Left lung (tissue), 1 donor: ENCODE measurements around the genes KIAA0930 and FAM118A.

DNA sequence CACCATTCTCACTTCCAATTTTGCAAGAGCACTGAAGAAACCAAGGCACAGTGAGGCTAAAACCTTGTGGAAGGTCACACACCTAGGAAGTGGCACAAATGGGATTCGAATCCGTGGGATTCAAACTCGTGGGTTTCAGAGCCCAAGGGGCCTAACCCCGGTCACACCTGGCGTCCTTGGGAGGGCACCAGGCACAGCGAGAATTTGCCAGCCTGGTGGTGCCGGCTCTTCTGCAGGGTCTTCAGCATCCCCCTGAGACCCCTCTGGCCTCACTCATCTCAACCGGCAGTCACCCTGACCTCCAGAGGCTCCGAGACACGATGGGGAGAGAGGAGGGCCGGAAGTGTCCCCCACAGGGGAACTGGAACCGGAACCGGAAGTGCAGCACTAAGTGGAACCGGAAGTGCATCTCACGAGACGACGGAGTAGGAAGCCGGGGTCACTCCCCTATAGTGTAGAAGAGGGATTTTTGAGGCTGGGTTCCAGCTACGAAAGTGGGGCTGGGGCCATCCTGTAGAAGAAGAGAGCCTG lies 22.4 kb downstream of the SCUBE1 start:
- PRO-cap: no peak

DNA sequence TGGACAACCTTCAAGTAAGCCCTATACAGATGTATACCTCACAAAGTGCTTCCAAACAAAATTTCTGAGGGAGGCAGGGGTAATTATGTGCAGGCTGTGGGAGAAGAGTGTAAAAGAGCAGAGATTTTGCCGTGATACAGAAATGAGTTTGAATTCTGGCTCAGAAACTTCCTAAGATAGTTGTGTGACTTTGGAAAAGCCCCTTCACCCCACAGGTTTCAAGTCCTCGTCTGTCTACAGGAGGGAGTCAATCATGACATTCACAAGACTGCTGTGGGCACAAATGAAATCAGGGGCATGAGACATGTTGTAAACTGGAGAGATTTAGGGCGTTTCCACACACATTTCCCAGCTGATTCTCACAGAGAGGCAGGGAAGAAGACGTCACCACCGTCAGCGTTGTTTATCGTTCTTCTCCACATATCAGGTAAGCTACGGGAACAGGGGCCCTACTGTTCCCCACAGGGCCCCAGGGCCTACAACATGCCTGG lies 554 bp downstream of the EFCAB6 start:
- PRO-cap: no peak

GRCh38 chr22:43934731-43935165 lies 11.1 kb downstream of the PNPLA3 start:
- PRO-cap: no peak

GRCh38 chr22:44011952-44012606 lies 12.0 kb upstream of the PARVB start:
- PRO-cap: no peak

GRCh38 chr22:44023535-44023830 lies 619 bp upstream of the PARVB start:
- PRO-cap: no peak

DNA sequence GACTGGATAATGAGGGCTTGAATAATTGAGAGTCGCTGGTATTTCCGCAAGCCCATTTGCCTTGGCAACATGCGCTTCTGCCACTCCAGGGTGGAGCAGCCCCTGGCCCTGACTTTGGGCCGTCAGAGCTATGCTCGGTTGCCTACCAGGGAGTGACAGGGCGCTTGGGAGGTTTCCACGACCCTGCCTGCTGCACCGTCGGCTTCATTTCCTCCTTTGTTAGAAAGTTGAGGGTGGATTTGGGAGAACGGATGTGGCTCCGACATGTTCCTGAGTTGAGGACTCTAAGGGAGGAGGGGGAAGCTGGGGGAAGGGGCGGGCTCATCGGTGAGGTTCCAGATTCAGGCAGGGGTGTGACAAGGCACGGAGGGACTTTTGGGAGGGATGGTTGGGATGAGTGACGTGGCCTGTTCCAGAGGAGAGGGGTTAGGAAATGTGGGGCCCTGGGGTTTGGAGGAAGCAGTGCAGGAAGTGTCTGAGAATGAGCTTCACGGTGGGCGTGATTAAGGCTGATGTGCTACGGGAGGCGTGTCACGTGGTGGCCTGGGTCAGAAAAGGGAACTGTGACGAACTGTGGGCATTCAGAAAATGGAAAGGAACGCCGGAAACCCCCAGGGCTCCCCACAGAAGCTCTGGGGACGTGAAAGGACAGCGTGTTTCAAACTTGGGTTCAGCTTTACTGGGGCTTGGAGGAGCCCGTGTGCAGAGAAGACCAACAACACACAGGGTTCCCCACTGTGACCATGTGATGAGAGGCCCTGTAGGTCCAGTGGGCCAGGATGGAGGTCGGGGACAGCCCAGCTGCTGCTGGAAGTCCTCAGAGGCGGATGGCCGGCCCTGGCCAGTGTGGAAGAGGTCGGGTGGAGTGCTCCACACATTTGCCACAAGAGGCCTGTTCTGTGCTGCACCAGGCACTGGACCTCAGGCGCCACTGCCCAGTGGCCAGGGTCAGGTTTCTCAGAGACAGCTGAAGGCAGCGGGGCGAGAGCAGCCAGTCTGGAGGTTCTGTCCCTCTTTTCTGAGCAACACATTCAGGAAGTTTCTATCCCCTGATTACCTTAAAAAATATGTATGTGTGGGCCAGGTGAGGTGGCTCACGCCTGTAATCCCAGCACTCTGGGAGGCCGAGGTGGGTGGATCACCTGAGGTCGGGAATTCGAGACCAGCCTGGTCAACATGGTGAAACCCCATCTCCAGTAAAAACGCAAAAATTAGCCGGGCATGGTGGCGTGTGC lies 2.9 kb downstream of the PARVB start:
- PRO-cap: bidirectional peak, plus-strand start at position 222 of the sequence, minus-strand start at position 213 of the sequence; bidirectional peak, plus-strand start at position 626 of the sequence, minus-strand start at position 483 of the sequence

- PRO-cap: no peak
Observed at GRCh38 chr22:44033699-44034052, 9.6 kb downstream of the PARVB start.

GRCh38 chr22:44068349-44068816 lies 44.3 kb downstream of the PARVB start:
- PRO-cap: no peak

DNA sequence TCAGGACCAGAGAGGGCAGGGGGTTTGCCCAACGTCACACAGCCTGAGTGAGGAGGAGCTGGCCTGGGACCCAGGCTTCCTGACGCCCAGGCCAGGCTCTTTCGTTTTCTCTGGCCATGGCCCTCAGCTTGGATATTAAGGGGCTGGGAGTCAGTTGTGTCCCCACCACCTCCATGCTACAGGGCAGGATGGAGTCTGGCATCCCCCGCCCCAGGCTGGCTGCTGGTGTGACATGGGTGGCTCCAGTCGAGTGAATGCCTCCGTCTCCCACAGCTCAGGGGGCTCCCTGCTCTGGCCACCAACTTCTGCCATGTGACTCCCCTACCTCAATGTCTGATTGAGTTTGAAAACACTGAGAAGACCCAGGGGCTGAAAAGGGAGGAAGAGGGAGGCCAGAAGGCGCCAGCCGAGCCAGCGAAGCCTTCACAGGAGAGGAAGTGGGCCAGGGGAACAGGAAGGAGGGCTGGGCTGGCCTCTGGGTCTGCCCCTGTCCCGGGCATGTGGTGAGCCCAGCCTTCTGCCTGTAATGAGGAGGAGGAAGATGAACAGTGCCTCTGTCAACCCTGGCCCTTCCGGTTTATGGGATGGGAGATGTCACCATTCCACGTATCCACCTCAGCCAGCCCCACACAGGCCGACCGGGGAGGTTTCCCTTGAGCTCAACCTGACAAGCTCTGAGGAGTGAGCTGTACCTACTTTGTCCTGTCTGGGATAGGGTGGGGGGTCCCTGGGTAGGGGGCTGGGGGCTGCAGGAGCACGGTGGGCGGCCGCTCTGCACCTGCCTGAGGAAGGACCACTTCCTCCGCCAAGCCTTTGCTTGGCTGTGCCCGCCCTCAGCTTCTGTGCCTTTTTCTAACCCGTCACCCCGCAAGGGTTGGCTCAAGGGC lies 1.8 kb downstream of the PARVG start:
- PRO-cap: unidirectional peak, minus-strand start at position 427 of the sequence; unidirectional peak, minus-strand start at position 528 of the sequence

DNA sequence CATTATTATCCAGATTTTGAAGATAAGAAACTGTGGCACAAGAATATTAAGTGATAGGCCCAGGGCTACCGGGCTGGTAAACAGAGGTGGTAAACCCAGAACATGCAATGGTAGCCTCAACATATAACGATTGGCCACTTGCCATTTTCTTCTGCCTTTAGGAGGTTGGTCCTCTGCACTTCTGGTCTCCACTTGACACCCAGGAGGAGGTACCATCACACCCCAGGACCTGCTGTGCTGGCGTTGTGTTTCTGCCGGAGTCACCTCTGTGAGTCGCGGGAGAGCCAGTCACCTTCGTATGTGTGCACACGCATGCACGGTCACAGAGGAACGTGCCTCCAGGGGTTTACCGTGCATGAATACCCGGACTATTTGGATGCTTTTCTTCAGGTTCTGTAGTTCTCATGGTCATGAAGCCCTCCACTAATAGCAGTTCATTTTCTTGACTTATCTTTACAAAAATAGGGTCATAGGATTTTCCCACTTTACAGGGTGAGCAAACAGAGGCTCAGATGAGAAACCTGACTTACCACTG lies 42.4 kb downstream of the RTL6 start:
- PRO-cap: no peak

- PRO-cap: no peak
Observed at GRCh38 chr22:44659117-44659594, 42.8 kb upstream of the PRR5 start.

GRCh38 chr22:44698893-44699479 lies 3.0 kb upstream of the PRR5 start:
- PRO-cap: no peak

GRCh38 chr22:44710476-44711605 lies 8.8 kb downstream of the PRR5 start:
- PRO-cap: no peak

GRCh38 chr22:45010613-45011138 lies 871 bp upstream of the PHF21B start:
- PRO-cap: no peak

DNA sequence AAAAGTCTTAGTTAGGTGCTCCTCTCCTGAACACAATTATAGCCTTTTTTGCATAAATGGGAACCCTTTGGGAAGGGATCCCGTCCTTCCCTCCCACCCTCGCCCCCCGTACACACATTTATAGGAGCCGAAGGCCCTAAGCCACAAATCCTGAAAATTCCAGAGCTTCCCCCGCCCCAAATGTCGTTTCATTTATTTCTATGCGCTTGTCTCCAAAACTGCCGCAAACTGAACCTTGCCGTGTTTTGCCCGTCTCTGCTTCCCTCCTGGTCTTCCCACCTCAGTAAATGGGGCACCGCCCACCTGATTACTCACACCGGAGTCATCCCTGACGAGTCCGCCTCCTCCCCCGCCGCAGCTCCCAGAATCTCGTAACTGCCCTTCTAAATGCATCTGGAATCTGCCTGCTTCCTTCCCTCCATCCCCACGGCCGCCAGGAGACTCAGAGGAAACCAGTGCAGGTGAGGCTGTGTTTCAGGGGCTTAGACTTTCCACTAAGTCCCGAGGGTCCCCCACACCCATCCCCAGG lies 62.4 kb upstream of the PHF21B start:
- PRO-cap: no peak

- PRO-cap: no peak
Observed at GRCh38 chr22:45129614-45130575, 33.8 kb upstream of the NUP50 start.

GRCh38 chr22:45172731-45173806 lies 9.3 kb downstream of the NUP50 start:
- PRO-cap: no peak

DNA sequence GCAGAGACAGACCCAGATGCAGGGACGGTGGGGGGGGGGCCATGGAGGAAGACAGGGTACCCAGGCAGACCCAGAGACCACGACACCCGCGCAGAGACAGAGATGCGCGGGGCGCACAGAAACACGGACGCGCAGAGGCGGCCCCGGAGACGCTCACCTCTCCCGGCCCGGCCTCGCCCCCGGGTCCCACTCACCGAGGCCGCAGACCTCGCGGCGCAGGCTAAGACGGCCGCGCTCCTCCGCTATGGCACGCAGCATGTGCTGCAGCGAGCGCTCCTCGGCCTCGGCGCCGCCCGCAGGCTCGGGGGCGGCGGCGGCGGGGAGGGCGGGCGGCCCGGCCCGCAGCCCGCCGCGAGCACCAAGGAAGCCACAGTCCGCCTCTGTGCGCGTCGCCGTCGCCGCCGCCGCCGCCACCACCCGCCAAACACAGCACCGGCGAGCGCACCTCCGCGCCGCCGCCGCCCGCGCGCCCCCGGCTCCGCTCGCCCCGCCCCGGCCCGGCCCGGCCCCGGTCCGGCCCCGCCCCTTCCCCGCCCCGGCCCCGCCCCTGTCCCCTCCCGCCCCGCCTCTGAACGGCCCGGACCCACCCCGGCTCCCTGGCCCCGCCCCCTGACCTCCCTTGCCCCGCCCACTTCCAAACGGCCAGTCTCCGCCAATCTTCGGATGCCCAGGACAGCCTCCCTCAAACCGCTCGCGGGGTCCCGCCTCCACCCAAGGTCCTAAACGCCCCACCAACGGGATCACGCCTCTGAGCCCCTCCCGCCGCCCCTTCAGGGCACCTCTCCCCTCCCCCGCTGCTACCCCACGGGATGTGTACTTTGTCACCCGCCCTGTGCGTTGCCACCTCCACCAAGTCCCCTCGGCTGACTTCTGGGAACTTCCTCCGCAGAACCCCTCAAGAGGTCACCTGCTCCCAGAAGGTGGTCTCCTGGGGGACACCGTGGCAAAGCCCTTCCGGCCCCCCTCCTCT lies at the start of gene KIAA0930:
KIAA0930 (minus strand) TSS at position 449 of the 970 bp plus-strand sequence.
- PRO-cap: bidirectional peak, plus-strand start at position 645 of the sequence, minus-strand start at position 479 of the sequence

DNA sequence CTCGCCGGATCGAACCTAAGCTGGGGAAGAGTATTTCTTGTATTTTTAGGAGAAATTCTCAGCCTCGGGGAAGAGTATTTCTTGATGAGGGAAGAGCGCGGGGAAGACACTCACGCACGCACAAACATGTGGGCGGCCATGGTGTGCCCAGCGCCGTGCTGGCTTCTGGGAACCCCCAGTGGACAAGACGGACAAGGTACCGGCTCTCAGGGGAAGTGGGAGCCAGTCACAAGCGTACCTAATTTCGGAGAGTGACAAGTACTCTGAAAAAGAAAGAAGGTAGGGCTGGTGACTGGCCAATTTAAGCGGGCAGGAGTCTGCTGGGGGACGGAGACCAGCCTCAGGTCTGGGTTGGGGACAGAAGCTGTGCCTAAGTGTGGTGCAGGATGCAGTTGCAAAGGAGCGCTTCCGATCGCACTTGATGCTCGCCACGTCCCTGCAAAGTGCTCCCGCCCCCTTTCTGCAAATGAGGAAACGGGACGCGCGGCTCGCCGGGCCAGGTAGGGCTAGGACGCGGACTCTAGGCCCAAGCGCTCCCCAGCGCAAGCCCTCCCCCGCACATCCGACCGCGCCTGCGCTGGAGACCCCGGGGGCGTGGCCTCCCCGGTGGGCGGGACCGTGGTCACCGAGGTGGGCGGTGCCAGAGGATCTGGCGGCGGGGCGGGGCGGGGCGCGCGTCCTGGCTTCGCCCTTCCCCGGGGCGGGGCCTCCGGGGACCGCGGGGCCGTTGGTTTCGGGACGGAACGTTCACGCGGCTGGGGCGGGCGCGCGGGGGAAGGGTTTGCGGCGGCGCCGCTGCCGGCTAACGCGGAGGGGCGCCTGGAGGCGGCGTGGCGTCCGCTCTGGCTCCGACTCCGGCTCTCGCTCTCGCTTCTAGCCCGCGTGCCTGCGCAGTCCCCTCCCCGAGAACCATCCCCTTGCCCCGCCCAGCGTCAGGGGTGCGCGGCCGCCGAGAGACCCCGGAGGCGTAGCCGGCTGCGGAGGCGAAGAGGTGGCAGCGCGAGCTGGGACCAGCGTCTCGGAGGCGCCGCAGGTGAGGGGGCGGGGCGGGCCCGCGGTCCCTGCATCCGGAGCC lies at the start of gene FAM118A:
FAM118A (plus strand) TSS at position 784 of the 1,075 bp plus-strand sequence.
- PRO-cap: bidirectional peak, plus-strand start at position 805 of the sequence, minus-strand start at position 548 of the sequence

DNA sequence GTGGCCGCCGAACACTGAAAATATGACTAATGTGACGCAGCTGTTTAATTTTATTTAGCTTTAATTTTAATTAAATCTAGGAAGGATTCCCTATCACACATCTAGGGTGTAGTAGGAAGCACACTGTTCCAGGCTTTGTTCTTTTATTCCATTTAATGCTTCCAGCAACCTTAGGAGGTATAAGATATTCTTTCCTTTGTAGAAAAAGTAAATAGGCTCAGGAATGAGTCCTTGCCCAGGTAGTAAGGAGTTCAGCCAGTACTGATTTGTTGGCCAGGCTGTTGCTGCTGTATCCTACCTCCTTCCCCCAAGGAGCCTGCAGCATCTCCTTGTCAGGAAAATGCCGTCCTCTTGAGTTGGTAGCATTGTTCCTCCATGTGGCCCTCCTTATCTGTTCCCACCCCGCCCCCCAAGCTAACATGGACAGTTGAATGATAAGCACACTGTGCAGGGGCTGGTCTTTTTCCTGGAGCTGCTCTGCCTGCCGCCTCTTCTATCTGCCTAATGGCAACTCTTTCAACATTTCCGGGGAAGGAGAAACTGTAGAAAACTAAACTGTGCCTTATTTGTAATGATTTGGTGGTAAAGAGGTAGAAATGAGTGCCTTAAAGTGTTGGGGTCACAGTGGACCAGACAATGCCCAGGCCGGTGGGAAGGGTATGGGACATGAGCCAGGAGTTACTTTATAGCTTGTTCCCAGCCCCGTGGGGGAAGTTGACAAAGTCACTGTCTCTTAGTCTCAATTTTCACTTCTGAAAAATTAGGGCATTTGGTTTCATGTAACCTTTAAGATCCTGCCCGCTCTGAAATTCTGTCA lies 4.3 kb downstream of the FAM118A start:
- PRO-cap: no peak